Epidermal melanocyte (primary cell): ENCODE measurements around a stretch of chr6.

DNA sequence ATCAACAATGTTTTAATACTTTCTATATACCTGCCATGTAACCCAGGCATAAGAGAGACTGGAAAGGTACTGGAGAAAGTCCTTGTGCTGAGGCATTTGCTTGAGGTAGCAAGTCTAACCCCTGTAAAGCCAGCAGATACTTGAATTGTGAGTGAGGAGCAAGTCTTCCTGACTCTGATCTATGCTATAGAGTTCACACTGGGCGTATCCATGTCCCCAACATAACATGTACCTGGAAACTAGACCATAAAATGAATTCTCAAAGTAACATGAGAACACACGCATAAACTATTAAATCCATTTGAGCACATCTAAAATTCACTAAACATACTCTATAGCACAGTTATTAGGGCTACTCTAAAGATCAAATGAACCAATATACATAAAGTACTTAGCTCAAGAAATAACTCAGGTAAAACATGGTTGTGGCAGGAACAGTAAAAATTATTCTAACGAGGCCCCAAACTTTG lies 2.0 kb downstream of the NHSL1 start:
- RRBS: no CpG with 5 or more reads among the region's 3 CpGs

DNA sequence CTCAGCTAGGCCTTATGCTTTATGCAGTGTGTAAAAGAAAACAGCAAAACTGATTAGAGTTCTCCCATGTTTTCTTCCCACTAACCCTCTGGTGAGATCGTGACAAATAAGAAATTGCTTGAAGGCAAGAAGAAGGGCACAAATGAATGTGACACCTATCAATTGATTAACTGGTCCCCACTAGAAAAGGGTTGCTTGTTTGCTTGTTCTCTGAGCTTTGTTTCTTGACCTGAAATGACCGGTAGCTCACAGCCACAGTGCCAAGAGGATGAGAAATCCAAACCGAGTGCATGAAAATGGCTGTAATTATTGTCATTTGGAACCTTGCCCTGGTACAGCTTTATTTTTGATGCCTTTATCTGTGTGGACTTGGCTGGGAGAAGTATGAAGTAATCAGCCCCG lies 48.1 kb downstream of the ECT2L start:
- RRBS: no CpG with 5 or more reads among the region's 4 CpGs

GRCh38 chr6:139014985-139015535 lies 13.5 kb upstream of the ABRACL start:
- RRBS: no CpG with 5 or more reads among the region's 3 CpGs

GRCh38 chr6:139144054-139145236 lies 9.6 kb downstream of the HECA start:
- RRBS: no CpG with 5 or more reads among the region's 5 CpGs

DNA sequence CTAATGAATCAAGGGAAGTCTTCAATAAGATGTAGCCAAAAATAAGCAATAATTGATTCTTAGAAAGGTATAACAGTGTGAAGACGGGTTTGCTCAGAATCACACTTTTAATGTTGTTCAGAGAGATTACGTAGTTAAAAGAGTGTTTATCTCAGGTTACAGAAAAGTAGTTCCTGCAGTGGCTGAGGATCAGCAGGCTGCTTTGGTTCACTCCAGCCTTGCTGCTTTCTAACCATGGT lies 41.0 kb downstream of the HECA start:
- RRBS: no CpG with 5 or more reads among the region's 2 CpGs

- RRBS: 100% methylated on average over 1 of the region's 13 CpGs
Observed at GRCh38 chr6:139338715-139339347, 35.6 kb downstream of the CITED2 start.

DNA sequence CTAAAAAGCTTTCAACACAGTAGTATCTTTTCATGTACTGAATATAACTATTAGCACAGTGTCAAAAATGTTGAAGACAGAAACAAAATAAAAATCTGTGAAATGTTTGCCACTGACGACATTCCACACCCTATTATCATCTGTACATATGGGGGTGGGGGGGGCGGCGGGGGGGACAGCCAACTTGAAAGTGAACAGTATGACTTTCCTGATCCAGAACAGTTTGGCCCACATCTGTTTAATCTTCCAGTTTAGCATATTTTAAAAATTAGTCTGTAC lies 2.2 kb downstream of the CITED2 start:
- RRBS: no CpG with 5 or more reads among the region's 3 CpGs

- RRBS: no CpG with 5 or more reads among the region's 3 CpGs
Observed at GRCh38 chr6:139376351-139376512, 1.8 kb upstream of the CITED2 start.

GRCh38 chr6:139486162-139486664 lies 111.8 kb upstream of the CITED2 start:
- RRBS: no CpG with 5 or more reads among the region's 4 CpGs

DNA sequence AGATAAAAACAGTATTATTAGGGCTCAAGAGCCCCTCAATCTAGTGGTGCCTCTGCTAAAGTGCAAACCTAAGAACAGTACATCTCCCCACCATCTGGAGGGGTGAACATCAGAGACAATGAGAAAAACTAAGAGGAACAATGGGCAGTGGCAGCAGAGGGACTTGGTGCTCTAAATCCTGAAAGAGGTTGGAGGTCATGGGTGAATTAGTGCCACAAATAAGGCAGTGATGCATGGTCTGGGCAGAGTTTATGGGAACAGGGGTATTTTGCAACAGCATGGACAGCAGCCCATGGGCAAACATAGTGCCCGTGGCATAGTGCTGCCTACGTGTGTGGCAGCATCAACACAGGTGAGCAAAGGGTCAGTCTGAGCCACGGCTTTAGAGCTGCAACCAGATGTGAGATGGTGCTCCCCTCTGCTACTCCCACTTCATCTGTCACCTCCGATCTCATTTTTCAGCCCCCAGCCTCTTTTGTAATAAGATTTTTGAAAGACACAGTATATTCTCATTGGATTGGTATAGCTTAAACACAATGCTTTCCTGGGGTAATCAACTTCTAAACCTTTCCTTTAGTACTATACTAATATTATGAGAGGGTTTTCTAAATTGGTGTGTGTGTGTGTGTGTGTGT lies 459.2 kb upstream of the CITED2 start:
- RRBS: no CpG with 5 or more reads among the region's 4 CpGs

- RRBS: no CpG with 5 or more reads among the region's 9 CpGs
Observed at GRCh38 chr6:139846514-139847483, 472.4 kb upstream of the CITED2 start.

DNA sequence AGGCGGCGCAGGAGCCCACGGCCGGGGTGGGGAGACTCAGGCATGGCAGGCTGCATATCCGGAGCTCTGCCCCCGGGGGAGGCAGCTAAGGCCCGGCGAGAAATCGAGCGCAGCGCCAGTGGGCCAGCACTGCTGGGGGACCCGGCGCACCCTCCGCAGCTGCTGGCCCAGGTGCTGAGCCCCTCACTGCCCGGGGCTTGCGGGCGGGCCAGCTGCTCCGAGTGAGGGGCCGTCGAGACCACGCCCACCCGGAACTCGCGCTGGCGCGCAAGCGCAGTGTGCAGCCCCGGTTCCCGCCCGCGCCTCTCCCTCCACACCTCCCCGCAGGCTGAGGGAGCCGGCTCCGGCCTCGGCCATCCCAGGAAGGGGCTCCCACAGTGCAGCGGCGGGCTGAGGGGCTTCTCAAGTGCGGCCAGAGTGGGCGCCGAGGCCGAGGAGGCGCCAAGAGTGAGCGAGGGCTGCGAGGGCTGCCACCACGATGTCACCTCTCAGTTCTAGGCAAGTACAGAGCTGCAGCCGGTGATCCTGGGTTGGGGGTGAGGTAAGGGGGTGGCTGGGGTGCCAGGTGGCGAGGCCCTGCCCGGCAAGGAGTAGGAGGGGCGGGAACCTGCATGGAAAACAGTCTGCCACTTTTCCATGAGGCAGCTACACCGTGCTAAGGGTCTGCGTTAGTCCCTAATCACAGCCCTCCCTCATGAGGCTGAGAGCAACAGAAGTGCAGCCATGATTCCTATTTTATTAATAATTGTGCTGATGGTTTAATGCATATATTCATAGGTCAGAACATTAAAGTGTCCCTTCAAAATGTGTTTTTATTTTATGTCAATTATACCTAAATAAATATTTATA lies 774.0 kb upstream of the CITED2 start:
- RRBS: 94% methylated on average over 11 of the region's 51 CpGs

- RRBS: no CpG with 5 or more reads among the region's 5 CpGs
Observed at GRCh38 chr6:140346419-140347032, 972.1 kb upstream of the CITED2 start.

- RRBS: no CpG with 5 or more reads among the region's 15 CpGs
Observed at GRCh38 chr6:141745820-141746252, 386.9 kb upstream of the GJE1 start.

GRCh38 chr6:142015456-142015859 lies 117.3 kb upstream of the GJE1 start:
- RRBS: no CpG with 5 or more reads among the region's 2 CpGs

GRCh38 chr6:142373949-142374325 lies 72.1 kb downstream of the ADGRG6 start:
- RRBS: no CpG with 5 or more reads among the region's 2 CpGs

DNA sequence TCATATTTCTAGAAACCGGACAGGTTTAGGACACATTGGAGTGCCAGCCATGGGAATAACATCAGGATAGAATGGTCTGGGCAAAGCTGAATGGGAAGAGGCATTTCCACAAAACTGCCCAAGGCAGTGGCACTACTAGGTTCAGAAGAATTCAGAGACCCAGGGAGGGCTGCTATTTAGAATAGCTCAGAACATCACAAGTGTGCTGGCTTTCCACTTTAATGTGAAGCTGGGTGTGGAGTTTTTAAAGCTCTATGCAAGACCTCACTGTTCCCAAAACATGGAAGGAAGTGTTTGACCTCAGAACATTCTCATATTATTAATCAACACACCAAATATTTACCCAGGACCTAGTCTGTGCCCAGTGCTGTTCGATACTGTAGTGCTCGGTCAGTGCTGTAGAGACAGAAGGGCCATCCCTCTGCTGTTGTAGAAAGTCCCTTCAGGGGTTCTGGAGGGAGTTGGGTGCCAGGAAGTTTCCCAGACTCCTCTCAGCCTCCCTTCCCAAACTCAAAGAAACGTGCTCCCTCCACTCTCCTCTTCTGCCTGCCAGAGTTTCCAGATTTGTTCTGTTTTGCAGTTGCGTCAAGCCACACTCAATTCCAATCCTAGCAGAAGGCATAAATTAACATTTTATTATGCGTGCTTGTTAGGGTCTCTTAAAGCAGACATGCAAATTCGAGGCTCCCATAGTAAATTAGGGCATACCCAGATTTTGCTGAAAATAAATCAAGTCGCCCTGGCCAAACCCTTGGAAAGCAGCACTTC lies 248.8 kb downstream of the HIVEP2 start:
- RRBS: no CpG with 5 or more reads among the region's 8 CpGs

DNA sequence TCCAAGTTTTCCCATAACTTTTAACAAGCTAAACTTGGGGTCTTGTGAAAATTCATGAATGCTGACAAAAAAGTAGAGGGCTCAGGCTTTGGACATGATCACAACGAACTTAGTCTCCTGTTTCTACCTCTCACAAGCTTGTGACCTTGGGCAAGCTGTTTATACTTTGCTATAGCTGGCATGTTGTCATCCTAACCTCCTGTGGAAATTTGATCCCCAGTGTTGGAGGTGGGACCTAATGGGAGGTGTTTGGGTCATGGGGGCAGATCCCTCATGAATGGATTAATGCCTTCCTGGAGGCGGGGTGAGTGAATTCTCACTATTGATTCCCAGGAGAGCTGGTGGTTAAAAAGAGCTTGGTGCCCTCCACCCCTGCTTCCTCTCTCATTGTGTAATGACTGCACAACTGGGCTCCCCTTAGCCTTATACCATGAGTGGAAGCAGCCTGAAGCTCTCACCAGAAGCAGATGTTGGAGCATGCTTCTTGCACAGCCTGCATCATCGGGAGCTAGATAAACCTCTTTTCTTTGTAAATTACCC lies 228.9 kb downstream of the HIVEP2 start:
- RRBS: no CpG with 5 or more reads among the region's 3 CpGs

DNA sequence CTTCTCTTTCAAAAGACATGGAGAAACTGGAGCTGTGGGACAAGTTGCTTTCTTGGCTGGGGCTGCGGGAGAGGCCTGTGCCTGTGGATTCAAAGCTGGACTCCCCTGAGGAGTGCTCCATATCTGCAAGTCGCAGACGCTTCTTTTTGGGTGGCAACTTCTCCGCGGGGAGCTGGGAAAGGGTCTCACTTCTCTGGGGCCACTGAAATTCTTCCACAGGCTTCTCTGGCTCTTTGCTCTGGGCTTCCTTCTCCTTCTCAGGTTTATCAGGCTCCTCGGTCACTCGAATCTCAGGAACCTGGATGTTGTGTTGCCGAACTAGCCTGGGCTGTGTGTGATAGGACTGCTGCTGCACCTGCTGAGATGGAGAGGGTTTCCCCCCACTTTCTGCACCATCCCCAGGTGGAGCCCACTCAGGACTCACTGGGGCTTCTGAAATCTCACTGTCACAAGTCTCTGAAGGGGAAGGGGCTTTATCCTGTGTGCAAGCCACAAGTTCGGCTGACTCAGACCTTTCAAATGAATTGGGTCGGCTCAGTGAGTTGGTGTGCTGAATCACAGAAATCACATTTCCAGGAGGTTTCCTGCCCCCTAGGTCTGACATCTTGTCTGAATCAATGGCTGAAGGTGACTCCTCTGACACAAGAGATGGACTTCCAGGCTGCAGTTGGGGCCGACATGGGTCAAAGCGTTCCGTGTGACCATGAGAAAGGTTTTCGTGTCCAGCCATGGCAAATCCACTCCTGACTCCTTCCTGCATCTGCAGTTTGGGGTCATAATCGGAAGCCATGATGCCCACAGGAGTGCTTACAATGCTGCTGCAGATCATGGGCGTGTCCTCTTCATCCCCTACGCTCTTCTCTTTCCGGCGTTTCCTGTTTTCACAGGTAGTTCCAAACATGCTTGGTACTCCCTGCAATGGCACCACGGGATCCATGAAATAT lies 172.9 kb downstream of the HIVEP2 start:
- RRBS: no CpG with 5 or more reads among the region's 20 CpGs